Skeletal muscle cell (primary cell): ENCODE measurements around a stretch of chr10.

DNA sequence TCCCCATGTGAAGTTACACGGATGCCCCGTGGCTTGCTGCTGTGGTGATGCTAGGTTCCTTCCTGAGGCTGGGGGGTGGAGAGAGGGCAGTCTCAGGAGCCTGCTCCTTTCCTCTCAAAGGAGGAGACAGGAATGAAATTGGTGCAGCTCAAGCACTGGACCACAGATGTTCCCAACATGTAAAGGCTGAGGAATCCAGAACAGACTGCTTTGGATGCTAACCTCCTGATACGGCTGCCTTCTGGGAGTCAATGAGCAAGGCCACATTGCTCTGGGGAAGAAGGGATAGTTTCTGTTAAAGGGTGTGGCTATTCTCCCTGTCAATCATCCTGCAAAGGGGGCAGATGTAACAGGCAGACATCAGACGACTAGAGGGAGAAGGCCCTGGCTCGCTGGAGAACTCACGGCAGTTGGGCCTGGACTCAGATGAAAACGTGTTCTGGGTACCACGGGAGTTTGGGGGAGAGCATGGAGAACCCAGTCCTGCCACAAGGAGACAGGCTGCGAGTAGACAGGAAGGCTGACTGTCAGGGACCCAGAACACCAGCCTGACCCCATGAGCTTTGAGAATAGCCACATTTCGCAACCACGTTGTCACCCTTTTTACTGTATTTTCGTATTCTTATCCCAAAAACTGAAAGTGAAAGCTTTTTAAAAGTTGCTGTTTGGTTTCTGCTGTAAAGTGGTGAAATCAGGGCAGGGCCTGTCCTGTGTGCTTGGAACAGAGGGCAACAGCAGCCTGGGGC is 95.5 kb downstream of the MYOF start:
- RRBS: no CpG with 5 or more reads among the region's 12 CpGs

- RRBS: no CpG with 5 or more reads among the region's 12 CpGs
Observed at GRCh38 chr10:93462972-93463483, 19.1 kb downstream of the MYOF start.

DNA sequence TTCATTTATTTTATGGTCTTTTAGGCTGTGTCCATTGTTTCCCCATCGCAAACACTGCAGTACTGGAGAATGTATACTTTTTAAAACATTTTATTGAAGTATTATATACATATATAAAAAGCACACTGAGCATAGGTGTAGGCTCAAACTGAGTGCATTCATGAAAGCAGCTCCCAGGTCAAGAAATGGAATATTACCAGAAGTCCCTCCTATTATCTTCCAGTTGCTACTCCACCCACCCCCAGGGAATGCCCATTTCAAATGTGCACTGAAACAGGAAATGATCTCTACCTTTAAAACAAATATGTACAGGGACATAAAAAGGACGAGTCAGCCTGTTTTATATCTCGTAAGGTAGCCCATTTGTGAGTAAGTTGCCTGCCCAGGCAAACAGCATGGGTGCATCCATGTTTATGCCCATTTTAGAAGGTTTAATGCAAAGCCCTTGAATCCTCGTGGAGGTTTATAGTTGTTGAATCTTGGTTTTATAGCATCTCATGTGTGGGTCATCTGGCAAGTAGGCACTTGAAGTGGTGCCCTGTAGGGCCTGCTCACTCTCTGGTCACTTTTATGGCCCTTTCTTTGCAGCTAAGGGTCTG is 10.4 kb downstream of the FFAR4 start:
- RRBS: no CpG with 5 or more reads among the region's 4 CpGs

DNA sequence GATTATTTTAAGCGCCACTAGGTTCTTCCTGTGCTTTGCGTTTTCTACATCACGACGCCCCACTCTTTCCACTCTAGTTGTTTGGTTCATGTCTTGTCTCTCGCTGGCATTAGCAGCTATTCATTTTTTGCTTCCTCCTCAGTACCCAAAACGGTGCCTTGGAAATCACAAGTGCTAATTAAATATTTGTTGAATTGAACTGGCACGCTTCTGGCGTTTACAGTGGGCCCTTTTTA is 742 bp upstream of the FRA10AC1 start:
- RRBS: no CpG with 5 or more reads among the region's 8 CpGs

DNA sequence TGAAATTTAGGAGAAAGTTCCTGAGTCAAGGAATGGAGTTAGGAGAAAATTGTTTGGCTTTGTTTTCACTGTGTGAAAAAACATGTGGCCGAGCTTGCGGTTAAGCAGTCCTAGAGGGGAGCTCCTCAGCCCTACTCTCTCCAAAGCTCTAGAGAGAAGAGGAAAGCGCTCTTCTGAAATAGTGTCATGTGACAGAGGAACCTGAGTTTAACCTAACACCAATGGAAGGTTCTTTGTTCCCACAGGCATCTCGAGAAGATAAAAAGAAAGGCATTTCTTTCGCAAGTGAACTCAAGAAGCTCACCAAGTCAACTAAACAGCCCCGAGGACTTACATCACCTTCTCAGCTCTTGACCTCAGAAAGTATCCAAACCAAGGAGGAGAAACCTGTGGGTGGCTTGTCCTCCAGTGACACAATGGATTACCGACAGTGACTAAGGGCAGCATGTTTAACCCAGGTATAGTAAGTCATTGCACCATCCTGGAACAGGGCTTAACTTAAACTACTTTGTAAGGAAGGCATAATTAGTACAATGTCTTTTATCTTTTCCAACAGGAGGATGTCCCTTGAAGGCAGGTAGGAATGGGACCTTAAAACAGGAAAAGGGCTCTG is 38.0 kb downstream of the NOC3L start:
- RRBS: no CpG with 5 or more reads among the region's 7 CpGs

GRCh38 chr10:94358033-94359321 is 4.3 kb downstream of the NOC3L start:
- RRBS: no CpG with 5 or more reads among the region's 12 CpGs

DNA sequence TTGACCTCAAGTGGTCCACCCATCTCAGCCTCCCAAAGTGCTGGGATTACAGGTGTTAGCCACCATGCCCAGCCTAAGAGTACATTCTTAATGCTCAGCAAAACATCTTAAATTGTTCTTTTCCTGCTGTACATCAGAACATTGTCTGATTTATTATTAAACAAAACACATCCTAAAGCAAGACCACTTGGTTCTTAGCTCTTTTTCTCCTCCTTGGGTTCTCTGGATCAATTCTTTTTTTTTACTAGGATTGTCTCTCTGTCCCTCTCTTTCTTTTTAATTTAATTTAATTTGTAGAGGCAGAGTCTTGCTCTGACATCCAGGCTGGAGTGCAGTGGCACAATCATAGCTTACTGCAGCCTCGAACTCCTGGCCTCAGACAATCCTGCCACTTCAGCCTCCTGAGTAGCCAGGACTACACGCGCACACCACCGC is 69.9 kb upstream of the HELLS start:
- RRBS: no CpG with 5 or more reads among the region's 4 CpGs

GRCh38 chr10:94682501-94683235 is 861 bp upstream of the CYP2C18 start:
- RRBS: no CpG with 5 or more reads among the region's 5 CpGs

- RRBS: no CpG with 5 or more reads among the region's 4 CpGs
Observed at GRCh38 chr10:95039035-95039546, 30.2 kb downstream of the CYP2C8 start.

GRCh38 chr10:95044259-95045239 is 24.7 kb downstream of the CYP2C8 start:
- RRBS: no CpG with 5 or more reads among the region's 3 CpGs

DNA sequence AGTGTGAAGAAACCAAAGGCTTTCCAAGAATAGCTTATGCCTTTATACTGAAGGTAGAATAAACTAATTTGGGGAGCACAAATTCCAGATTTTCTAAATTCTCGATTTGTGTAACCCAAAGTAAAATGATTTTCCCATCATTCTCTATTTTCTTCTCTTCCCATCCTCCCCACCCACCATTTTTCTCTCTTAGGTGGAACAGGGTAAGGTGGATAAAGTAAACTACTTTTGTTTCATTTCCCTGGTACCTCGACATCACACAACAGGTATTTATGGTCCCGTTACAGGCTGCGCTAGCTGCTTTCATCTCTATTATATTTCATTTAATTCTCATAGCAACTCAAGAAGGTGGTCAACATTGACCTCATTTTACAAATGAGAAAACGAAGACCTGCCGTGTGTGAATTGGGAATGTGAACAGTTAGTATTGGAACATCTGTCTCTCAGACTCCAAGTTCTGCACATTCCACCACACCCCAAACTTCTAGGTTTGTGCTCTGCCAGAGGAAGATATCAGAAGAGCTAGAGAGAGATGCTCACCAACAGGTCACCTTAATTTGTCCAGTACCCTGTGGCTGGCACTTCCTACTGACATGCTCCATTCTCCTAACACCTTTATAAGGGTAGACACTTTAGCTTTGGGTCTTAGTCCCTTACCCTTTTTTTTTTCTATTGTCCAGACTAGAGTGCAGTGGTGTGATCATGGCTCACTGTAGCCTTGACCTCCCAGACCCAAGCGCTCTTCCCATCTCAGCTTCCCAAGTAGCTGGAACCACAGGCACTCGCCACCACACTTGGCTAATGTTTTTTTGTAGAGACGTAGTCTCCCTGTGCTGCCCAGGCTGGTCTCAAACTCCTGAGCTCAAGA is 38.0 kb upstream of the PDLIM1 start:
- RRBS: no CpG with 5 or more reads among the region's 9 CpGs

GRCh38 chr10:95348906-95349367 is 58.1 kb upstream of the PDLIM1 start:
- RRBS: no CpG with 5 or more reads among the region's 4 CpGs

DNA sequence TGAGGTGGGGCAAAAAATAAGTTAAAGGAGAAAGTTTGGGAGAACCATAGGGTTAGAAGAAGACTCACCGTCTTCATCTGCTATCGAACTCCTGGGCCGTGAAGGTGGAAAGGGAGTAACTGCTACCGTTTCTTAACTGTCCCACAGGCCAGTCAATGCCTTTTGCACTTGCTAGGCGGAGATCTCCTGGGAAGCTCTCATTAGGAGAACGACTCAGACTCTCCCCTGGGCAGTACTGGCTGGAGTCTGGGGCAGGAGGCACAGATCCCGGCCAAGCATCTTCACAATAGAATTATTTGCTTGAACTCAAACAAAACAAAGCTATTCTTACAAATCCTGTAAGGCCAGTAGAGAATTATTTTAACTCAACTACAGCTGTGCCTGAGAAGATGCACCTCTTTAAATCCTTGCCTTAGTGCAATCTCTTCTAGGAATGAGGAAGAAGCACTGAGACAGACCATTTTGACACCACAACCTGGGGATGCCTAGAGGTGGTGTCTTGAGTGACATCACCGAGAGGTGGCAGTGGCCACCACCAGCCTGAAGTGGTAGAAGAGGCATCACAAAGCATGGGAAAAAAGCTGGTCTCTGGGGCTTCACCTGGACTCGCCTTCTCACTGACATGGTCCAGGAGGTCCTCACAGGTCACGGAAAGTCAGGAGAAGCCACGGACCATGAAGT is 99.0 kb upstream of the PDLIM1 start:
- RRBS: no CpG with 5 or more reads among the region's 11 CpGs

- RRBS: no CpG with 5 or more reads among the region's 7 CpGs
Observed at GRCh38 chr10:95437532-95438143, 123.5 kb downstream of the SORBS1 start.

DNA sequence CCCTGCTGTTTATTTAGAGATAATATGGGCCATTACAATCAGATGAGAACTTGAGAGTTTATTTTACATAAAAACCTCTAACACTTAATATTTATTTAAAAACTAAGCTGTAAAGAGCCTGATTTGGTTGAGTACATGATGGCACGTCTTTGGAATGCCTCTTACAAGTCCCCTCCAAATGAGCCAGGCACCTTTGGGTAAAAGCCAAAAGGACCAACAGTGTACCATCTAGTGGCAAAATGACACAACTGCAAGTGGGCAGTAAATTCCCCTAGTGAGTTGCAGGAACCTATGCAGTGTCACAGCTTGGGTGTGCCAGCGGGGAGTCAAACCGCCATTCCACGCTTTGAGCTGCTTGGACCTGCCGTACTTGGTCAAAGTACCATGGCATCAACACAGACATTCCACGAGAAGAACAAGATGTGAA is 115.3 kb downstream of the SORBS1 start:
- RRBS: no CpG with 5 or more reads among the region's 6 CpGs

DNA sequence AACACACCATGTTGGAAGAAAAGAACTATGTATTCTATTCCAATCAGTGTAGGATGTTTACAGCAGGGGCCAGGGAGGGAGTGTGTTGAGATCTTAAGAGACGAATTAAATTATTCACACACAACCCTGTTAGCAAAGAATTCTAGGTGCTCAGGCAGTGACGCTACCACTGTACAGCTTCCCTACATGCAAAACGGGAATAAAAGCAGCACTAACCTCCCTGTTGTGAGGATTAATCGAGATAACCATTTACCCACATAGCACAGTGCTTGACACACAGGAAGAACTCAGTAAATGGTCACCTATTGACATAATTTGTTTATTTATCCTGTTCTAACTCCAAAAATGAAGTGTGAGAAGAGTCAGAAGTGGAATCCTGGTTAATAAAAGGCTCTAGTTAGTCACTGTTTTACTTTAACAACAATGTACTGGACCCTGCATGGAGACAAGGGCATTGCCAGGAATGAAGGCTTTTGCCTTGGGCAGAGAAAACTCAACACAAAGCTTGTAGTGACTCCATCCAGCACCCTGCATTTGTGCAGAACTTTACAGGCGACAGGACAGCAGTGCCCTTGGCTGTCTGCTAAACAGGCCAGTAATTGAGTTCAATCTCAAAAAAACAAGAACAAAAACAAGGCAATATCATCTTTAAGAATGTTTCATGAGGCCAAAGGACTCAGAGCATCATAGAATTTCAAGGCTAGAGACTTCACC is 103.8 kb downstream of the SORBS1 start:
- RRBS: no CpG with 5 or more reads among the region's 5 CpGs

DNA sequence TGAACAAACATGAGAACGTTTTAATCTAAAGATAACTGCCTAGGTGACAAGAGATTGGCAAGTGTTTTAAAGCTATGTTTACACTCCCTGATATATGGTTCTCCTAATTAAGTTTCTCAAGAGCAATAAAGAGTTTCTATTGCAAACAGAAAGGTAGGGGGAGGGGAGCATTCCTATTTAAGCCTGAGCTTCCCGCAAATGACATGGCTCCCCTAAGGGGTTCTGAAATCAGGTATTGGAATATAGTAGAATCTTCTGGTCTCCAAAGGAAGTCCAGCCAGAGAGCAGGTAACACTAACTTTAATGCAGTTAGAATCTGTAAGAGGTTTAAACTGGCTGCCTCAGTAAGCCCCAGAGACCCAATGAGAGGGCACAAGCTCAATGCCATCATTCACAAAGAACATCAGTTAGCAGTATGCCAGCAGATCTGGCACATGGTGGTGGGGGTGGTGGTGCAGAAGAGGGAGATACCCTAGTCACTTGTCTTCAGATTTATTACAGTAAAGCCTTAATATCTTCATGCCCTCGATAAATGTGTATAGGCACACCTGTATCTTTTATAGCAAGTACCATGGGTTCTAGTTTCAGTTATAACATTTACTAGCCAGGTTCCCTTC is 86.3 kb downstream of the SORBS1 start:
- RRBS: no CpG with 5 or more reads among the region's 3 CpGs

- RRBS: no CpG with 5 or more reads among the region's 5 CpGs
Observed at GRCh38 chr10:95478684-95479430, 82.3 kb downstream of the SORBS1 start.

DNA sequence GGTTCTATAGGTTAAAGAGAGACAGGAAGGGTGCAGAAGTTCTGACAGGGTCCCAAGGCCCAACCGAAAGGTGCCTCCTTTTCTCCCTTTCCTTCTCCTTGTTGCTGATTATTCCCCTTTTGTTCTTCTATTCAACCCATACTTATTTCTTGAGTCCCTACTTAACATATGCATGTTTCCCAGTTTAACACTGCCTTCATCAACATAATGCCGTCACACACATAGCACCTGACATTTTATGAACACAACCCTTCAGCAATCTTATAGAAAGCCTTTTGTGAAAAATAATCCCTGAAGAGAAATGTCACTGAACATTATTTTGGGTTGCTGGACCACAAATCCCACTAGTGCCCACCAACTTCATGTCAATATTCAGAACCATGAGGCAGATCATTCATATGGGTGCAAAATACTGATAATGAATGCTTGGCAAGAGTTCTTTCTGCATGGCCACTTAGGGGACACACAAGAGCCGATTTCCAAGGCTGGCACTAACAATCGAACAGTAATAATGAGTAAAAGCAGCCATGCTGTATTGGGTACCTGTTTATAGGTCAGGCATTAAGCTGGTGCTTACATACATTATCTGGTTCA is 38.9 kb downstream of the SORBS1 start:
- RRBS: no CpG with 5 or more reads among the region's 4 CpGs

DNA sequence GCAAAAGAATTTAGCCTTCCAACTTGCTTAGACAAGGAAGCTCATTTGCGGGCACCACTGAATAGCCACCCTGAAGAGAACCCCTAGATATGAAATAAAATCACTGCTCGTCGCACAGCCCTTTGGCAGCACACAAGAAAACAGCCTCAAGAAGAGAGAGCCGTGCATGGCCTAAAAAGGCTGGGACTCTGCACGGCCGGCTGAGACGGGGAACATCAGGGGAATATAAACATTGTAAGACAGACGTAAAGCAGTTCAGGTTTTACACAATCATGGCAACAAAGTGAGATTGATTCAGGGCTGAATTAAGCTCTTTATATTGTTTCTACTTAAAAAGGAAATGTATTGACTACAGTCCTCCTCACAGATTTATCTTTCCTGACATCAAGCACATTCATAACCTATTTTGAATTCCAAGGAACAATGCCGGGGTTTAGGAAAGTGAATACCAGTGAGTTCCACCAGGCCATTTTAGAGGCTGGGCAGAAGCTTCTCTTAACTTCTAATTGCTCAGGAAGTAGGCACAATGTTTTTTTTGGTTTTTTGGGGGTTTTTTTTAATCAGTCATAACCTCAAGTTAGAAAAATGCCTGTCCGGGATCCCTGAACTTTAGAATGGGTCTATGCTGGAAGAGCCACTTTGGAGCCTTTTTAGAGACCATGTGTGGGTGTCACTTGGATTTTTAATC is 25.1 kb downstream of the SORBS1 start:
- RRBS: no CpG with 5 or more reads among the region's 10 CpGs